ENCODE results near the genes WIPF3, GHRHR and ITPRID1.

DNA sequence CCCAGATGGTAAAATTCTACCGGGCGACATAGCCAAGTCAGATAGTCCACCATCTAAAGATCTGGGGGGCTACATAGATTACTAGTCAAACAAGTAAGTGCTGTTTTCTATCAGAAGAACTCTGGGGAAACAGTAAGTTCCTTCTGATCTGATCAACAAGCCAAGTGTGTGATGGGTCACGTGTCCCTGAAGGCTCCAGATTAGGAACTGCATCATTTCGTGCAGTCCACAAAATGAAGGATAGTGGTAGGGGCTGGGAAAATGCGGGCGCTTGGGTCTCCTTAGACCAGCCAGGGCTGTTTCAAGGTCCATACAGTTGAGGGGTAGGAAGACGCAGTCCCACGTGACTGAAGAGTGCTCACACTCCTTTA is 1.8 kb upstream of the CHN2 start:
- PRO-cap, result no peak

- PRO-cap, result no peak
Measured at GRCh38 chr7:29281715-29282436, 87.3 kb downstream of the CHN2 start.

DNA sequence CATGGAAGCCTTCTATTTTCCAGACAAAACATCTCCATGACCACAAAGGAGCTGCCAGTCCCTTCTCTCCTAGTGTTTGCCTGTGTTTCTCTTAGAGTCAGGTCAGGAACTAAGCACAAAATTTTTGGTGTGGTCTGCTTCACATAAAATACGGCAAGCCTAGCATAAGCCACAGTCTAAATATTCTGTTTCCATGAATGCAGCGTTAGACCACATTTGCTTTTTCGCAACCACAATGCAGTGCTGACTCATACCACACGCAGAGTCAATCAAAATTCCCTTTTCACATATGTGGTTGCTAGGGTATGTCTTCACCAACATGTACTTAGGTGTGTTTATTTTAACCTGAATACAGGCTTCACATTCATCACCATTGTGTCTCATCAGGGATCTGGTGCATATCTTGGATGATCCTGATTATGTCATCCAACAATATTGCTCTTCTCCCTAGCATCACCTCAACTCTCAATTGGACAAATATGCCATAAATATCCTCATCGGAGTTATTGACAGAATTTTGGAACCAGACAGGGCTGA is 90.8 kb downstream of the CHN2 start:
- PRO-cap, result no peak

DNA sequence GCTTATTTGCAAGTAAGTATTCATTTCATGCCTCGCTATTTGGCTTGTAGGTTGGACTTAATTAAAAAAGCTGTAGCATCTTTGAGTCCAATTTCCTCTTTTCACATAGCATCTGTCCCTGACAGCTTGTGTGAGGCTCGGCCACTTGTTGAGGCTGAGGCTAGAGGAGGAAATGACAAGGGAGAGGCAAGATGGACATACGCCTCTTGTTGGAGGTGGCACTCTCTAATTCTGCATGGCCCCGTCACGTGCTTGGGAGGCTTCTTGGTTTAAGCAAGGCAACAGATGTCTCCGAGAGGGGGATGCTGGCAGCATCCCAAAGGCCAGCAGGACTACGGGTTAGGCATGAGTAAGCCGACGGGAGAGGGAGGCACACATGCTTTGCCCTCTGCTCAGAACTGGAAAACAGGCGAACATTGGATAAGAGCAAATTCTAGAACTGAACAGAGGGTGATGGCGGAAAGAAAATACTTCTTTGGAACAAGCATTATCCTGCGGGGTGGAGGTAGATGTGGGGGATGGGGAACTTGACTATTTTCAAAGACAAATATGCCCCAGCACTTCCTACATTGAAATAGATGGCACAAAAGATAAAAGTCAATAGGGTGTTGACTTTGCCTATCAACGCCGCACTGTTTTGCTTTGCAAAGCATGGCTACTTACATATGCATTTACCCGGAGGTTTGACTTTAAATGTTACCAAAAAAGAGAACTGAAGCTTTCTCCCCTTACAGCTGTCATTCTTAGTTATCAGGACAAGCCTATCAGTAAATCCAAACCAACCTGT is 94.7 kb downstream of the CHN2 start:
- PRO-cap, result no peak

- PRO-cap, result no peak
Measured at GRCh38 chr7:29677315-29677764, 113.7 kb downstream of the PRR15 start.

GRCh38 chr7:29684070-29684457 is 120.4 kb downstream of the PRR15 start:
- PRO-cap, result no peak

GRCh38 chr7:29805858-29806592 is at the start of gene WIPF3:
Gene WIPF3, plus strand, starts transcription at chr7:29806508.
- PRO-cap, result unidirectional peak, plus-strand start at chr7:29806511

DNA sequence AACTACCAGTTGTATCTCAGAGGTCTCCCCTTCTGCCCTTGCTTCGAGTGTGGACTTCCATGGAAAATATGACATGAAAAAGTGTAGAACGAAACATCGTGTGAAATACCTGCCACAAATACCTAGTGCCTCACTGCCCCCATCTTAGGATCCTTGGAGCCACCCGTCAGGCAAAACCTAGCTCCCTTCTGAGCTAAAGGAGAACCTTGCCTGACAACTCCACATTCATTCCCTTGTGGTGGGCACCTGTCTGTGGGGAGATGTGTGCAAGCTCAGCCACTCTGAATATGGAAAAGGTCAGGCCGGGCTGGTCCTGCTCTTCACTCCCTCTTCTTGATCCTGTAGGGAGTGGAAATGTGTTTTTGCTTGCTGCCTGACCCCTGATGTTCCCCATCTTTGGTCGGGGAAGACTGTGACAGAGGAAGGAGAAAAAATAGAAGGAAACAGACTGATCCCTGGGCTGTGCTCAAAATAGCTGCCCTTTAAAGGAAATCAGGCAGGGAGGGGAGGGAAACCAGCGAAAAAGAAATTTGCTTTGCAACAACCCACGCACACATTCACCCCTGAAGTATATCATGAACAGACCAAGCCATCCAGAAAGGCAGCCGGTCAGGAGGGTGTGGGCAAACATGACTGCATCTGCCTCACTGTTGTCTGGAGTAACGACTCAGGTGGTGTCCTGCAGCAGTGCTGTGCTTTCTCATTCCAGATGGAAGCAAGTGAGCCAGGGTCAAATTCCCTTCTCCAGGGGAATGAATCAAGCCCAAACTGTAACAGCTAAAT is 74.0 kb downstream of the SCRN1 start:
- PRO-cap, result no peak

GRCh38 chr7:29970282-29970481 is 19.4 kb downstream of the SCRN1 start:
- PRO-cap, result no peak

GRCh38 chr7:29976725-29977040 is 12.9 kb downstream of the SCRN1 start:
- PRO-cap, result no peak

GRCh38 chr7:29988816-29989582 is 602 bp downstream of the SCRN1 start:
- PRO-cap, result bidirectional peak, plus-strand start at chr7:29989008, minus-strand start at chr7:29988984

GRCh38 chr7:30027090-30028118 is 808 bp upstream of the PLEKHA8 start:
- PRO-cap, result bidirectional peak, plus-strand start at chr7:30027295, minus-strand start at chr7:30027281

GRCh38 chr7:30029624-30030279 is 1.5 kb downstream of the PLEKHA8 start:
- PRO-cap, result no peak

DNA sequence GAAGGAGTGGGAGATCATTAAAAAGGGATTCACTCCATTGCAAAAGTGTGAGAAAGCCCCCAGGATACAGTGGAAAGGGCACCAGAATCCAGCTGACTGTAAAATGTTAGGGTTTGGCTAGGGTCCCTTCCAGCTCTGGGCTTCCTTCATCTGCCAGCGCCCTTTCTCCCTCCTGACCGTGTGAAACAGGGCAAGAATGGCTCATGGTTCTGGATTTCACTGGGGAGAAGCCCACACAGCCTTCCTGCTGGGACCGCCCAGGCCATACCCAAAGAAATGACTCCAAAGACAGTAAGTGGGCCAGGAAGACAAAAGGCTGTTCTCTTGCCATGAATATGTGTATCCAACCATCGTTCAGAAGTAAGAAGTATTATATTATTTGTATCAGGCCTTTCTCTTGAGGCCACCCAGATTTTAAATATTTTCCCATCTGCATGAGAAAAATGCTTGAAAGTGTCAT is 2.3 kb downstream of the MTURN start:
- PRO-cap, result no peak

- PRO-cap, result no peak
Measured at GRCh38 chr7:30330787-30331141, 46.4 kb downstream of the ZNRF2 start.

GRCh38 chr7:30470283-30470567 is 8.4 kb downstream of the NOD1 start:
- PRO-cap, result no peak

- PRO-cap, result no peak
Measured at GRCh38 chr7:30963543-30964242, at the start of gene GHRHR. Gene GHRHR, plus strand, starts transcription at chr7:30963953.

DNA sequence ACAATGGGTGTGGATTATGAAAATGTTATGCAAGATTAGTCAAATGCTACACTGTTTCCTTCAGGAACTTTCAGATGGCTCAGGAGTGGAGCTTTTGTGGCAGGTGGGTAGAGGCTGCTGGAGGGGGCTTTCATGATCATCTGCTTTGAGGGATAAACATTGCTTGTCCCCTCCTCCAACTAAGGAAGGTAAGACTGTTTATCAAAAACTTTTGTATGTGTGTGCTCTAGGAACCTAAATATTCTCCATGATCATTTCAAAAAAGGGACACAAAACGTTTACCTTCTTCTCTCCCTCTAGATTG is at the start of gene ITPRID1:
Gene ITPRID1 (plus strand): TSS at position 73 of the 304 bp plus-strand sequence.
- PRO-cap, result no peak

DNA sequence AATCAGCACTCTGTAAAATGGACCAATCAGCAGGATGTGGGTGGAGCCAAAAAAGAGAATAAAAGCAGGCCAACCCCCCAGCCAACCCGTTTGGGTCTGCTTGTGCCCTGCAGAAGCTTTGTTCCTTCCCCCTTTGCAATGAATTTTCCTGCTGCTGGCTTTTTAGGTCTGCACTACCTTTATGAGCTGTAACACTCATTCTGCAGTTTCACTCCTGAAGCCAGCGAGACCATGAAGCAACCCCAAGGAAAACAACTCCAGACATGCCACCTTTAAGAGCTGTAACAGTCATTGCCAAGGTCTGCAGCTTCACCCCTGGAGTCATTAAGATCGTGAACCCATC is 135.3 kb upstream of the PDE1C start:
- PRO-cap, result no peak

- PRO-cap, result no peak
Measured at GRCh38 chr7:32524075-32524666, 28.9 kb downstream of the AVL9 start.

Data from left colon (tissue), 1 donor.